Placental pericyte (primary cell): ENCODE measurements around a stretch of chr6.

GRCh38 chr6:4087129-4087691 is 8.3 kb upstream of the FAM217A start:
- CAGE, long polyA plus RNA, result no peak

DNA sequence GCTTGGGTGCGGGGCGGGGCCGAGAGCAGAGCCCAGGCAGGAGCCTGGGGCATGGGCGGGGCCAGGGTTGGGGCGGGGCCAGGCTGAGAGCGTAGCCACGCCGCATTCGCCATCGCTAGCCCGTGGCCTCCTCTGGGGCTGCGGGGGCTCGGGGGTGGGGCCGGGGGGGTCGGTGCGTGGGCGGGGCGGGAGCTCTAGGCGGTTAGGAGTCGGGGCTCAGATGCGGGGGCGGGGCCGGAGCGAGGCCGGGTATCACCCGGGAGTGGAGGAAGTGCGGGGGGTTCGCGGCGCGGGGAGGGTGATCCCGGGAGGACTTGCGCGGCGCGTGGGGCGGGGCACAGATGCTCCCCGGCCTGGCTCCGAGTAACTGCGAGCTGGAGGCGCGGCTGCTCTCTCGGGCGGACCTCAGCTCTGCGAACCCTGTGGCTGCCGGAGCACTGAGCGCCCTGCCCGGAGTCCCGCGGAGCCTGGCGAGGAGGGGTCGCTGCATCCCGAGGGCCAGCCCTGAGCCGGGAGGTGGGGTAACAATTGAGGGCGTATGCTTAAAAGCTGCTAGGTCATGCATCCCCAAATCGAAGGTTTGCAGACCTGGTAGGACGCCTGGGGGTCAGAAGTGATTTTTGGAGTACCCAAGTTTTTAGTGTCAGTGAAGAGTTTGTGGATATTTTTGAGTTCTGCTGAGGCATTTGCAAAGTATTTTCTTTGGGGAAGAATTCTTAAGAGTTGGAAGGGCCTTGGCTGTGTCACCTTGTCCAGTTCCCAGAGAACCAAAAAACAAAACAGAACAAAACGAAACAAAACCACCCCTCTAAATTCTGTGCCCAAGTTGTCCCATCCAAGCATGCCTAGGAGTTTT is 586 bp upstream of the ECI2 start:
- CAGE, long polyA plus RNA, result no peak

DNA sequence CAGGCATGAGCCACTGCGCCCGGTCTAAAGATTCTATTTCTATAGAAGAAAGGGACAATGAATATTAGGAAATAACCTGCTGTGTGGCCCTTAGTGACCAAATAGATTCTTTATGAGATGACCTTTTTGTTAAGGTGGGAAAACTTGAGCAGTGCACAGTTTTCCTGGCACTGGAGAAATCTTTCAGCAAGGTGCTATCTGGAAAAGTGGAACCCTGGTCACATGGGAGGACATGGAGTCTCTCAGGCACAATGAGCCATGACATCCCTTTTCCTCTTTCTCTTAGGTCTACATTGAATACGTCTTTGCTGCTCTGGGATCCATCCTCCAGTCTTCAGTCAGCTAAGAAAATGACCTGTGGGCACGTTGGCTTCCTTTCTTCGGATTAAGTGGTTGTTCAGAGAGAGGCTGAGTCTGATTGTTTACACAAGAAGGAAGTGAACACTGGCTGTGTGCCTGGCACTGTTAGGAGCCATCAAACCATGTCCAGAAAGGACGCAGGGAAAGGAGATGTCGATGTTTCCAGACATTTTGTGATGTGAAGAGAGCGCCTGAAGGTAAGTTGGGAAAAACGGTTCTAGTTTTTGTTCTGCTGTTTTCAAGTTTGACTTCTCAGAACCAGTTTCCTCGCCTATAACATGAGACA is 310.0 kb upstream of the CDYL start:
- CAGE, long polyA plus RNA, result no peak

- CAGE, long polyA plus RNA, result no peak
Observed at GRCh38 chr6:4777028-4777740, 980 bp downstream of the CDYL start.

- CAGE, long polyA plus RNA, result no peak
Observed at GRCh38 chr6:4953440-4954204, 50.2 kb downstream of the RPP40 start.

DNA sequence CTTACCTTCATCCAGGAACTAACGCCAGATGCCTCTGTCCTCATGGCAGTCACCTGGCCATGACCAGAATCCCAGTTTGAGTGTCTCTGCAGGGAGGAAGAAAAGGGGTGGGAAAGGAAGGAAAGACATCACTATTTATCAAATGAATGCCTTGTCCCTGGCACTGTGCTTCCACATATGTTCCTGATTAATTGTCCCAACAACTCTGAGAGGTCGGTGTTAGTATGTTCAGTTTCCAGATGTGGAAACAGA is 31.1 kb upstream of the PPP1R3G start:
- CAGE, long polyA plus RNA, result no peak

DNA sequence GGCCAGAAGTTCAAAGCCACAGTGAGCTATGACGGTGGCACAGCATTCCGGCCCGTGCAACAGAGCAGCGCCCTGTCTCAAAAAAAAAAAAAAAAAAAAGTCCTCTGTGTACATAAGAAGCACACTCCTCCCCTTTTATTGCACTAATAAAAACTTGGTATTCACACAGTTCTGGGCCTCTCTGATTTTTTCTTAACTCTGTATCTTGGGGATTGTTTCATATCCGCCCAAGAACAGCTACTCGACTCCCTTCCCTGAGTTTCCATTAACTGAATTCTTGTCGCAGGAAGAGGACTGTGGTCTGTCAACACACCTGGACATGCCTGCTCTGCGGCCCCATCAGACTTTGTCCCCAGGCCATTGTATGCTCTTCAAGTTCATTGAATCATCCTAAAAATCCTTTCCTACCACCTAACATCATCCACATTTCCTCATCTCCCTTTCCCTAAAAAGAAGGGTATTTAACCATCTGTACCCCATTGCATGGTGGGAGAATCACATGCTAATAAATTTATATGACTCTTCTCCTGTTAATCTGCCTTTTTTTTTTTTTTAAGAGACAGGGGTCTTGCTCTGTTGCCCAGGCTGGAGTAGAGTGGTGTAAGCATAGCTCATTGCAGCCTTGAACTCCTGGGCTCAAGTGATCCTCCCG is 25.8 kb upstream of the PPP1R3G start:
- CAGE, long polyA plus RNA, result no peak

DNA sequence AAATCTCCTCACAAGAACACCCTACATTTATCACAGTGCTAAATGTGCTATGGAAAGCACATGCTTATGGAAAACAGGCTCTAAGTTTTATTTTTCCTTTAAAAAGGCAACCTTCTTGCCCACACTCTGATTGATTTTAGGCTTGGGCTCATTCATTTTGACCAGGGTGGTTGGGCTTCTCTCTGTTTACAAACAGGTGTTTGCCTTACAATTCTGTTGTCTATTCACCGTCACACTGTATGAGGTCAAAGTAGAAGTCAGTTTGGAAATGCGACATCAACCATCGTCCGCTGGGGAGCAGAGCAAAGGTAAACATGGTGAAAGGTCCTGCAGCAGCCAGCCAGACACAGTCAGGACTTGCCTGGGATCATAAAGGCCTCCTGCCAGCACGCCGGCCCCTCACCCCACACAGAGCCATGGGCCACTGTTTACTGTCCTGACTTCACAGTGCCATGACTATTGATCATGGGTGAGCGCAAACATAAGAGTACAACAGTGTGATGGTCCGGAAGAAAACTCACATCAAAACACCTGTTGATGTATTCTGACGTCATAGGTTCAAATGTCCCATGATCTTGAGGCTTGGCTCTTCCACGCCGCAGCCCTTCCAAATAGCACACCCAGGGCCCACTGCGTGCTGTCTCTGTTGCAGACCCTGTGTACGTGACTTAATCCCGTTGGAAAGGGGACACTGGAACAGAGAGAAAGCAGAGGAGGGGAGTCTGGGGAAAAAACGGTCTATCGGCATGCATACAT is 17.0 kb upstream of the PPP1R3G start:
- CAGE, long polyA plus RNA, result no peak

DNA sequence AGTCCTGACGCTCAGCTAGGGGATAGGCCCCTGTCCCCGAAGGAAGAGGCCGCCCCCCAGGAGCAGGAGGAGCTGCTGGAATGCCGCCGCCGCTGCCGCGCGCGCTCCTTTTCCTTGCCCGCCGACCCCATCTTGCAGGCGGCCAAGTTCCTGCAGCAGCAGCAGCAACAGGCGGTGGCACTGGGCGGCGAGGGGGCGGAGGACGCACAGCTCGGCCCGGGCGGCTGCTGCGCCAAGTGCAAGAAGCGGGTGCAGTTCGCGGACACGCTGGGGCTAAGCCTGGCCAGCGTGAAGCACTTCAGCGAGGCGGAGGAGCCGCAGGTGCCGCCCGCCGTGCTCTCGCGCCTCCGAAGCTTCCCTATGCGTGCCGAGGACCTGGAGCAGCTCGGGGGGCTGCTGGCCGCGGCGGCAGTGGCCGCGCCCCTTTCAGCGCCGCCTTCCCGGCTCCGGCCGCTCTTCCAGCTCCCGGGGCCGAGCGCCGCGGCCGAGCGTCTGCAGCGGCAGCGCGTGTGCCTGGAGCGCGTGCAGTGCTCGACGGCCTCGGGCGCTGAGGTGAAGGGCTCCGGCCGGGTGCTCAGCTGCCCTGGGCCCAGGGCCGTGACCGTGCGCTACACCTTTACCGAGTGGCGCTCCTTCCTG is 608 bp downstream of the PPP1R3G start:
- CAGE, long polyA plus RNA, result no peak

- CAGE, long polyA plus RNA, result no peak
Observed at GRCh38 chr6:5120403-5120807, 35.3 kb downstream of the PPP1R3G start.

- CAGE, long polyA plus RNA, result no peak
Observed at GRCh38 chr6:5278090-5278580, 16.8 kb downstream of the FARS2 start.

GRCh38 chr6:5452333-5452765 is 191.0 kb downstream of the FARS2 start:
- CAGE, long polyA plus RNA, result no peak

DNA sequence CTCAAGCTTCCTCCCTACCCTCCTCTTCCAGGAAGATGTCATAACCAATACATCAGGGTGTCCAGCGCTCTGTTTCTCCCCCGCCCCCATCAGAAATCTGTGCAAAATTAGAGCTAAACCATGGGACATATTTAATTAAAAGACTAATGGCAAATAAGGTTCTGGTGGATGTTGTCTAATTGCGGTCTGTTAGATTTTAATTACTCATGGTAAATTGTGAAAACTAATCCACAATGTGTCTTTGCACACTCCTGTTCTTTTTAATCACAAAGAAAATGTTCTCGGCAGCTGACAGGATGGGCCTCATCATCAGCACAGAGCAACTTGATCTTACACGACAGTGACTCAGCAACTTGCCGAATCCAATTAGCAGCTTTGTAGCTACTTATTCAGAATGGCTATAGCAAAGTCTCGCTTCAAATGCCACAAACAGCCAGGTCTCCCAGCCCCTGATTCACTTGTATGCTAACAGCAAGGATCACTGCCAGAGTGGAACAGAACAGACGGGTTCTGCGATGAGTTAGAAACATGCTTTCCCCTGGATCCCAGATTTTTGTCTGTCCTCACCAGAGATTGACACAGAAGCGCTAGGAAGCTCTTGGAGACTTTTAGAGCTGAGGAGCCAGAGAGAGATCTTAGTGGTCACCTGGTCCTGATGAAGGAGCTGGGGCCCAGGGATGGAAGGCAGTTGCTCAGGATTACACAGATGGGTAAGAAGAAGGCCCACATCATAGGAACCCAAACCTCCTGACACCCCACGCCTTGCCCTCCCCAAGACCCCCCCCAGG is 254.4 kb downstream of the NRN1 start:
- CAGE, long polyA plus RNA, result no peak

- CAGE, long polyA plus RNA, result no peak
Observed at GRCh38 chr6:5831311-5832192, 175.2 kb downstream of the NRN1 start.

- CAGE, long polyA plus RNA, result no peak
Observed at GRCh38 chr6:6391242-6391616, 70.8 kb upstream of the F13A1 start.

- CAGE, long polyA plus RNA, result no peak
Observed at GRCh38 chr6:6678192-6678684, 89.7 kb downstream of the LY86 start.

DNA sequence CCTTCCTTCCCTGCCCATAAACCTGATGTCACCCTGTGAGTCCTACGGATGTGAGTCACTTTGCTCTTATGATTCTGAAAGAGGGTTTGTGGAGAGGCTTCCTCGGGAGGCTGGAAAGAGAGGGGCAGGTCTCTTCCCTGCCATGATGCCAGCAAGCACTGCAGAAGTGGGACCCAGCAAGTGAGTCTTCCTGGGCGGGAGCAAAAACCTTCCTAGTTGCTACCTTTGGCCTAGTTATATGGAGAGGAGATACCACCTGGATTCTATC is 202.5 kb downstream of the LY86 start:
- CAGE, long polyA plus RNA, result no peak

DNA sequence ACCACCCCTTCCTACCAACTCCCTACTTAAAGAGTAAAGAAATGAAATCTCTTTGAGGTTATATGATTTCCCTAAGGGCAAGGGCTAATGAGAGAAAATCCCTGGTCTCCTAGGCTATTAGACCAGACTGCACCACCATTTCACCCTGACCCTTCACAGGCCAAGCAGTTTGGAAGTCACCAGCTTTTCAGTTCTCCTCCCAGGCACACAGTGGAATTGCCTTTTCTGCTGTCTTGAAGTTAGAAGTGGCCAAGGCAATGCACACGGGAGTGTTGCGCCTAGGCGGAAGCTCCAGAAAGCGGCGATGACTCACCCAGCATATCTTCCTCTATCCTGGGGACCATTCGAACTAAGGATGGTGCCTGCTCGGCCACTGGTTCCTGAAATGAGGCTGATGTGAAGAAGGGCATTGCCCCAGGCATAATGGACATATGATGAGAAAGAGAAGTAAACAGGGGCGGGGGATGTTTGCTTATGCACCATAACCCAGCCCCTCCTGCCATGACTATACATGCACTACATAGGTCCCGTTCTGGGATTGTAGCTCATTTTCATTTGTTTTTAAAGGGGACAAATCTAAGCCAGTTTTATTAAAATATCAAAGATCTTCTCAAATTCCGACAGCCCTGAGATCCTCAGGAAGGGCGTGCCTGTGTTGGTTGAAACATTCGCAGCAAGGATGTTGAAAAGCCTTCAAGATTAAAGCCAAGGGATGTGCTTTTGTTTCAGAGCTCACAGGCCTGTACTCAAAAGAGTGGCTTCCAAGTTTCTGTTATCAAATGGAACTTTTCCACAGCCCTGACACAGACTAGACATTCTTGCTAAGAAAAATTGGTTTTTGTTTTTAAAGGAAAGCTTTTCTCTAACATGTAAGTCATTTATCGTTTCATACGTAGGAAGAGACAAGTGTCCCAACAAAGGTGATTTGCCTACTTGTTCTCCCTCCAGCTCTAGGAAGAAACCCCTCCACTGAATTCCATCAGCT is 218.4 kb downstream of the LY86 start:
- CAGE, long polyA plus RNA, result no peak

GRCh38 chr6:6810952-6812190 is 222.9 kb downstream of the LY86 start:
- CAGE, long polyA plus RNA, result no peak

- CAGE, long polyA plus RNA, result no peak
Observed at GRCh38 chr6:6872790-6873432, 234.8 kb upstream of the RREB1 start.